NALM6 (cell line): ENCODE measurements around the genes OPTN and MCM10.

DNA sequence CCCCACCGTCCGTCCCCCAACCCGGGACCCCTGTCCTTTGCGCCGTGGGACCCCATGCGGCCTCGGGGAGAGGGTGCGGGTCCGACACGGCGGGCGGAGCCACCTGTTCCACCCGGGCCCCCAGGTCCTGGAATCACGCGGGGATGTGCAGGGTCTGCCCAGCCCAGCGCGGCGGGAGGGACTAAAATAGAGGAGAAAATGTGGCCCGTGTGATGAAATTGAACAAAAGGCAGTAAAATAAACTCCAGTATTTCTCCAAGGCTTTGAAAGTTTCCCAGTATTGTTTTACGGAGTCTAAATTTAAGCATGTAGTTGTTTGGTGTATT is 619 bp downstream of the PROSER2 start:
- PRO-cap: no peak

- PRO-cap: no peak
Measured at GRCh38 chr10:12348370-12348719, 1.0 kb upstream of the CAMK1D start.

DNA sequence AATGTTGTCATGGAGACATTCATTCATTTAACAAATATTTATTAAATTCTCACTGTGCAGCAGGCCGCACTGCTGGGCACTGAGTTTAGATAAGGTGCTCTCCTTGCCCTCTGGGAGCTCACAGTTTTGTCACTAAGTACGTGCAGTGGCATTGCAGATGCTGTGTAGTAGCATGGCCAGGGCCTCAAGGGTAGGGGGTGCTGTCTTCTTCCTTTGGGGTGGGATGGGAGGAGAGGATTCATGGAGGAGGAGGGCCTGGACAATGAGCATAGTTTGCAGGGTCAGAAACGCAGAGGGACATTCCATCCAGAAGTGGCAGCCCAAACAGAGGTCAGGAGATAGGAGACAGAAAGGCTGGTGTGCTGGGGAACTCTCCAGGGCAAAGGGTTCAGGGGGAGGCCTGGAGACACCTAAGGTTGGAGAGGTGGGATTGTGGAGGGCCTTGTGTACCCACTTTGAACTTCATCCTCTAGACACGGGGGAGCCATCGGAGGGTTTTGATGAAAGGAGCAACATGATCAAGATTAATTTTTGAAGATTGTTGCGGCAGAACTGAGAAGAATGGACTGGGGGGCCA is 207.0 kb downstream of the CAMK1D start:
- PRO-cap: no peak

GRCh38 chr10:12760786-12761359 is 240.6 kb downstream of the CCDC3 start:
- PRO-cap: no peak

DNA sequence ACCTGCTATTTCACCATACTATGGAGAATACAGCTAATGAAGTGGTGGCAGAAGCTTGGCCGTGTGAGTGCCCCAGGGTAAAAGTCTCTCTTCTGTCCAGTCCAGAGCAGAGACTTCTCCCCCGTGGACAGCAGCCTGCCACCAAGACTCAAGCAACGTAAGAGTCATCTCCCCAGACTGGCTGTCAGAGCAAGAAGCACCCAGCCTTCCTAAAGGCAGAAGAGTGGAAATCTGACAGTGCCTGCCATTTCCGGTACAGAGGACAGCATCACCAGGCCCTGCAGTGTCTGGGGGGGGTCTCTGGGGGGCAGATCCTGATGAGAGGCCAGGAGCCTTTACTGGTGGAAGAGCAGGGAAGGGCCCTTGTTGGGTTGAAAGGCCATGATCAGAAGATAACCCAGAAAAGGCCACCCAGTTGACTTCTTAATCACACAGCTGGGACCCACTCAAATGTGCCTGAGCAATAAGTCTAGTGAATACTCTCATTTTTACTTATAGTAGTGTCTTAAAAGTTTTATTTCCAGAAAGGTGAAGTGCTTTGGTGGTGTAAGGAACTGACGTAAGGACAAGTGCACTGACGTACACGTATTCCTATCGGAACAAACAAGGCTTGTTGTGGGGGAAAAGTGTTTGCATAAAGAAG is 104.6 kb downstream of the CCDC3 start:
- PRO-cap: no peak

DNA sequence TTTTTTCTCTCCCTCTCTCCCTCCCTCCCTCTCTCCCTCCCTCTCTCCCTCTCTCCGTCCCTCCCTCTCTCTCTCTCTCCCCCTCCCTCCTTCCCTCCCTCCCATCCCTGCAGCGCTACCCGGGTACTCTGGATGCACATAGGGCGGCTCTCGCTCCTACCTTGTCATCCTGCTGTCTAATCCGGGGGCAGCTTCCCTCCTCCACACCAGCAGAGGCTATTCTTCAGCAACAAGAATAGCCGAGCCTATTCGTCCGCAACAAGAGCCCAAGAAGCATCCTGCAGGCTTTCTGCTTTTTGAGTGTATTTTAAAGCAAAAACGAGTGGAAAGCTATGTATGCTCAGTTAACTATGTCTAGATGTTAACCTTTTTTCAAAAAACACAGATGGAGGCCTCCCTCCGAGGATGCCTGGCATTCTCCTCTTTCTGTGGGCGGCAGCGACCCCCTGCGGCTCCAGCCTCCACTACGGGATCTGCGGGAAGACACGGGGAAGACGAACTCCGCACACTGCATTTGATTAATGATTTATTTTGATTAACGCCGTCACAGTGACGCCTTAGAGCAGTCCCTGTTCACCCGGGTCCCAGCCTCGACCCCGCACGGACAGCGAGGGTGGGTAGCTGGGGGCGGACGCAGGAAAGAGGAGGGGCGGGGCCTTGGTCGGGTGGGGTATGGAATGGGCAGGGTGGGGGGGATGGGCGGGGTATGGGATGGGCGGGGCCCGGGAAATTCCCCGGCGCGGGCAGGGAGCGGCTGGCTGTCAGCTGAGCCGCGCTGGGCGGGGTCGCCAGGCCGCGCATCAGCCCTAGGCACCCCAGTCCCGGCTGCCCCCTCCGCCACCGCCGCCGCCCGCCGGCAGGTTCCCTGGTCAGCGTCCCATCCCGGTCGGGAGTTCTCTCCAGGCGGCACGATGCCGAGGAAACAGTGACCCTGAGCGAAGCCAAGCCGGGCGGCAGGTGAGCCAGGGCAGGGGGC is at the start of gene OPTN:
Gene OPTN (plus strand): TSS at position 818 of the 976 bp plus-strand sequence.
- PRO-cap: bidirectional peak, plus-strand start at position 104 of the sequence, minus-strand start outside the sequence; bidirectional peak, plus-strand start at position 464 of the sequence, minus-strand start at position 178 of the sequence; bidirectional peak, plus-strand start at position 761 of the sequence, minus-strand start at position 615 of the sequence

GRCh38 chr10:13109988-13110552 is 10.1 kb downstream of the OPTN start:
- PRO-cap: no peak

- PRO-cap: bidirectional peak, plus-strand start at chr10:13161562, minus-strand start at chr10:13161301
Measured at GRCh38 chr10:13161081-13161754, at the start of gene MCM10. Gene MCM10, plus strand, starts transcription at chr10:13161558.

DNA sequence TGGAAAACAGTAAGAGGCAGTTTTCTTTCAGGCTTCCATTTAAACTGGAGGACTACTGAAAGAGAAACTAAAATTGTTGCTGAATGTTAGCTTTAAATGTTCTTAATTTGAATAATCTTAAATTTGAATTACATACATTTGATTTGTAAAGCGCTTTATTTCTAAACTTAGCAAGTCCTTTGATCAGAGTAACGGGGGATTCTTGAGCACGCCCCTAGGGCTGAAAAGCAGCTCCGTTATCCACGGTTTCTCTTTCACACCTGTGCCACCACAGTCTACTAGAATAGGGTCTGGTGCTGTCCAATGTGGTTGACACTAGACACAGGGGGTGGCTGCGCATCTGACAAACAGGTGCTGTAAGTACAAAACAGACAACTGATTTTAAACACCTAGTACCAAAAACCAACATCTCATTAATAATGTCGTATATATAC is 7.5 kb downstream of the SEPHS1 start:
- PRO-cap: no peak

GRCh38 chr10:13513292-13513556 is 15.6 kb downstream of the BEND7 start:
- PRO-cap: no peak

DNA sequence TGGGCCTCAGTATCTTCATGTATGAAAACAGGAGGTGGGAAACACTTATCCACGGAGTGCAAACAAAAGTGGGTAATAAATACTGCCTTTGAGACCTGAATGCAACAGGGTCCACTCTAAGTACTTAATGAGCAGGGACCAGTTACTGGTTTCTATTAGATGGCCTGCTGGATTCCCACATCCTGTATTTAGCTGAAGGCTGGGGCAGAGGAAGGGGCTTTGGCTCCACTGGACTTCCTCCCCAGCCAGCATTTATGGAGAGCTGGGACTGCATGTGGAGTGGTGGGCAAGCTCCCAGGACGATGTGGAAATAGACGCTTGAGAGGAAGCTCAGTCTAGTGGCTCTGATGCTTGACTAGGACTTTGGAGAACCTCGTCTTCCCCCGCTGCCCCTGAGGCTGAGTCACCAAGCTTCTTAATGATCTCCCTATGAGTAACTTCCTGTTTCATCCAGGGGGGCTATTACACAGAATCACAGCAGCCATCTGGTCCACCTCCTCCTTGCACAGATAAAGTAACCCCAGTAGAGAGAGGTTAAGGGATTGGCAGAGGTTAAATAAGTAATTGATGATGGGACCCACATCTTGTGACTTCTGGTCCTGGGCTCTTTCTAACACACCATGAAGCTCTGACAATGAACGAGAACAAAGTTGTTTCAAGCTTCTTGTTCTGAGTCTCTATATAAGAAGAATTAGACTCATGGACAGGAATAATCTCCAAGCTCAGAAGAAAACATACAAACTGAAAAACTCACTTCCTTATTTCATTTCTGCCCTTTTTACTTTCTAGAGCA is 126.2 kb downstream of the PRPF18 start:
- PRO-cap: bidirectional peak, plus-strand start at position 538 of the sequence, minus-strand start at position 405 of the sequence

DNA sequence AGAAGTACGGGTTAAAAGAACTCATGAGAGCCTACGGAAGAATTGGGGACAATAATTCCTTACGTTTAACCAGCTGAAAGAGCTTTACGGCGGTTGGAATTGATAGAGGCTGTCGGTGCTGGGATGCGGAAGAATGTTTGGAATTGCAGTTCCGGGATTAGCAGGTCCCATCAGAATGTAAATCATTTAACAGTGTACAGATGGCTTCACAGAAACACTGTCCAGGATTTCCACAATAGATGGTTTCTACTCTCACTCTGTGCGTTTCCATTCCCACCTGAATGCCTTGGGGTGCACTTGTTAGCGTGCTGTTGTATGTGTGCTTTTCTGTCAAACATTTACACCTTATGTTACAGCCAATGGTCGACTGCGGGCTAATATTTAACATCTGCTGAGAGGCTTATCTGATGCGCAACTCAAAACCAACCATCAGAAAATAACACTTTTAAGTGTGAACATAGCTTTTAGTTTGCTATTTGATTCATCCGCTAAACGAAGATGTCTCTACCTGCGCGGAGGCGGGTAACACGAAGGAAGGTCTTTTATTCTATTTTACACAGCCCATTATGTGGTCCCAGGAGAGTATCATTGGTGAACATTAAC is 178.9 kb downstream of the PRPF18 start:
- PRO-cap: no peak

DNA sequence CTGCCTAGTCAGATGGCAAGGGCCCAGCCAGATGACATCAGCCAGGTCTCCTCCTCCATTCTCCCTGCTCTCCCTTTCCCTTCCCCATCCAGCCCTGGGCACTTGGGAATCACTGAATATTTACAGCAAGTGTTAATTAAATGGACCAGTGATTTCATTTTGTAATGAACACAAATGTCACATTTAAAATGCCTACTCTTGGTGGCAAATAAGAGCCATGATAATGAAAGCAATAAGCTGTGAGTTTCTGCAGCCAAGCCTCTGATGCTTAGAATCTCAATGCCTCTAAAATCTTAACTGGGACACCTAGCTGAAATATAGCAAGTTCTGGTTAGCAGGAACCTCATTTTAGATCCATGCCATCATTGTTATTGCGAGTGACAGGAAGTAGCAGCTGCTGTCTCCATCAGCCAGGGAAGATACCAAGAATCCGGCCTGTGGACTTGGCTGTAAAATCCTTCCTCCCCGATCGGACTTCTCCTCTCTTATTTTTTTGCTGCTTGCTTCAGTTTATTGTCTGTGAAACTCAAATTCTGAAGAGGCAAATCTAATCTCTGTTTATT is 202.2 kb downstream of the PRPF18 start:
- PRO-cap: no peak

DNA sequence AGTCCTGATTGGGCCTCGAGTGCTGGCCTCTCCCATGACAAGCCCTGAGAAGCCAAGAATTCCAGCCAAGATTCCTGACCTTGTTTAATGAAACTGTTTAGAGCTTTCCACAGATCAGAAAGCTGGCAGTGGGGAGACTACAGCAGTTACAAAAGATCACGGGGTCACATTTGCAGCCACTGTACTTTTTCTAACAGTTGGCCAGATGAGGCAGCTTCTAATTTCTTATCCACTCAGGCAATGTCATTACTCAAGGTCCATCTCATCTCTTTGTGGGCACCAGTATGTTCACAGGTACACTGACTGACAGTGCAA is 250.6 kb downstream of the PRPF18 start:
- PRO-cap: no peak

GRCh38 chr10:13871793-13872391 is 285.1 kb downstream of the PRPF18 start:
- PRO-cap: no peak

DNA sequence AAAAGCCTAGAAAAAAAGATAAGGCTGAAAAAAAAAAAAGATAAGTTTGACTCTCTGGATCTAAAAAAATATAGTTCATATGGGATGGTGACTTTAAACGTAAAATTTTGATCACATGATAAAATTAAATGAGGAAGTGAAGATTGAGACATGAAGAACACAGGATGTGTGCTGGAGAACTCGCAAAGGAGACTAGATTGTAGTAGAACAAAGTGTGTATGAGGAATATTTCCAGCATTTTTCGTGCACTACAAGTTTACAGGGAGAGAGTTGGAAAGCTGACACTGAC is 286.4 kb downstream of the PRPF18 start:
- PRO-cap: no peak

DNA sequence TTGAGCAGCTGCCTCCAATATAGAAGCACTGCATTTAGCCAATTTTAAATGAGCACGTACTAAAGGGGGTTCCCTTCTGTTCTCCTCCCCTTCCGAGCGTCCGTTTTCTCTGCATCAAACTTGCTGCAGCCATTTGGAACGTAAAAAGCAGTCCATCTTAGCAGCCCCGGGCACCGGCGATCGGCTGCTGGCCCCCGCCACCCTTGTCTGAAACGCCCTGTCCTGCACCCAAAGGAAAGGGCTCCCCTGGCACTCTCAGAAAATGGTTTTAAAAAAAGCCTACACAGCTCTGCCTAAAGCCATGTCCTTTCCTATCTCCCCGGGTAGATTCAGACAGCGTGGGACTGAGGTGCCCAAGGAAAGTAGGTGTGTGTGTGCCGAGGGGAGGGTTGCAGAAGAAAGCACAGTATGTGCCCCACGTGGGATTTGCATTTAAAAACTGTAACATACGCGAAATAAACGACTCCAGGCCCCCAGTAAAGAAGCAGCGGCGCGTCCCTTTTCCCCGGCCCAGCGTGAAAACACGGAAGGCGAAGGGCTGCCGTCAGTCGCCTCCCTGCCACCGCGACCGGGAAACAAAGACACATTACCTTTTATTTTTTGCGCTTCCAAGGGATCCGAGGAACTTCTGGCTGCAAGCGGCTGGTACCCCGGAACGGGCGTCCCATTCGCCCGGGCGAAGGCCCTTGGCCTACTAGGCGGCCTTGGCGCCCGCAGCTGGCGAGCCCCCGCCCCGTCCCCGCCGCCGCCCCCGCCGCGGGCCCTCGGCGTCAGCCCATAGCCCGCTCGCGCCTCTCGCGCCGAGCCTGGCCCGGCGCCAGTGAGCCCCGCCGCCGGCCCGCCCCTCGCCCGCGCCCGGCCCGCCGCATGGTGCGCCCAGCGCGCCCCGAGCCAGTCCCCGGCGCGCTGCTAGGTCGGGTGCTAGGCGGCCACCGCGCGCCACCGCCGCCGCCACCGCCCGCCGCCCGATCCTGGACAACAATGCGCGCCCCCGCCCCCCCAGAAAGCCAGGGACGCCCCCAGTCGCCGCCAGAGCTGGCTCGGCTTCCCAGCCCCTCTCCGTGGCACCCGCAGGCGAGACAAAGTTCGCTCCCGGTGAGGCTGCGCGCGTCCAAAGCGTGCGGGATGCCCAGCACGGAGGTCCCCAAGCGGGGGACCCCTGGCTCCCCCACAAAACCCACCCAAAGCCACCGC is 304.7 kb downstream of the PRPF18 start:
- PRO-cap: no peak

DNA sequence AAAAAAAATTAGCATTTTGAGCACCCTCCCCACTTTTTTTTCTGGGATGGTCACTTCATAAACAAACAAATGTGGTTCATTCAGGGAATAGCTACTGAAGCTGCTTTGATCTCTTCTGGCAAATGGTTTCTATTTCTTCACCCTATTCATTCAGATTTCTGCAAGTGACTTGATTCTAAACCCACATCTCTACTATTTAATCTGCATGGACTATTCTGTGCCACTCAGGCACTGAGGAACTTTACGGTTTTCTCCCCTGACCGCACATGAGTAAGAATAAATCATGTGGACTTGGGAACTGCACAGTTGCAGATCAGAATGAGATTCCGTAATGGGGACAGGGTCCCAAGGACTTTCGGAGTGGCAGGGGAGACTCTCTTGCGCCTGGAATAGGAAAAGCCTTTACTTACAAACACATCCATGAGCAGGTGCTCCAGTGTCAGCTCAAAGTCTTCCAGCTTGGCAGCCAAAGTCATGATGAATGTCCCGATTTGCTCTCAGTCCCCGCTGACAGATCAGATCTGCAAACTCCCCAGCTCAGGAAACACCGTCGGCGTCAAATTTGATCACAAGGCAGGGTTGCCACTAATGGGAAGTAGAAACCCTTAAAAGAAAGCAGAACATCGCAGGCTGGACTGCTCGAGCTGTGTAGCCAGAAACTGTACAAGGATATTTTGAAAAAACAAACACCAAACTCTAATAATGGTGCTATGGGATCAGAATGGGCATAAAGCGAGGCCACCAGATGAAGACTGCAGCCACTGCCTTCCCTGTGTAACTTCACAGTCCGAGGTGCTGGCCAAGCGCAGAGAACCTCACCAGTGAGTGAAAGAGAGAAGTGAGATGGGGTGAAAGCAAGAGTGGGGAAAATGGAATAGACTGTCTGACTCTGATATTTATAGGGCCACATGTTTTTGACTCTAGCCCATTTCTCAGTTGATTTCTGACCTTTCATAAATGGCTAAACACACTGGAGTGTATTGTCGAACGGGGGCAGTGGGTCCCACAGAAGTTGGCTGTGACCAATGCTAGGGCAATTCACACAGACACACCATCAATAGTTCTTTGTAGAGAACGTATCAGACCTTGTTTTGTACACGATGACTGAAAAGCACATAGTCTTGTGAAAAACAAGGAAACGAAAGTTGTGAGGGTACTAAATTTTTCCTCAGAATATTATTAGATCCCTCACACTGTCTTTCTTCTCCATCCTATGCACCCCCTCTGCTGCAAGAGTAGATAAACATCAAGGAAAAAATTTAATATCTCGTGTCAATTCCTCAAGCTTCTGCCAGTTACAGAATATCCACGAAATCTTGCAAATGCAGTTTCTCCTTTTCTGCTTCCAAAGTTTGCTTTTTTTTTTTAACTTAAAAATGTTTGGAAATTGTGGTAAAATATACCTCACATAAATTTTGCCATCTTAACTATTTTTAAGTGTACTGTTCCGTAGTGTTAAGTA is 306.2 kb downstream of the FRMD4A start:
- PRO-cap: no peak

DNA sequence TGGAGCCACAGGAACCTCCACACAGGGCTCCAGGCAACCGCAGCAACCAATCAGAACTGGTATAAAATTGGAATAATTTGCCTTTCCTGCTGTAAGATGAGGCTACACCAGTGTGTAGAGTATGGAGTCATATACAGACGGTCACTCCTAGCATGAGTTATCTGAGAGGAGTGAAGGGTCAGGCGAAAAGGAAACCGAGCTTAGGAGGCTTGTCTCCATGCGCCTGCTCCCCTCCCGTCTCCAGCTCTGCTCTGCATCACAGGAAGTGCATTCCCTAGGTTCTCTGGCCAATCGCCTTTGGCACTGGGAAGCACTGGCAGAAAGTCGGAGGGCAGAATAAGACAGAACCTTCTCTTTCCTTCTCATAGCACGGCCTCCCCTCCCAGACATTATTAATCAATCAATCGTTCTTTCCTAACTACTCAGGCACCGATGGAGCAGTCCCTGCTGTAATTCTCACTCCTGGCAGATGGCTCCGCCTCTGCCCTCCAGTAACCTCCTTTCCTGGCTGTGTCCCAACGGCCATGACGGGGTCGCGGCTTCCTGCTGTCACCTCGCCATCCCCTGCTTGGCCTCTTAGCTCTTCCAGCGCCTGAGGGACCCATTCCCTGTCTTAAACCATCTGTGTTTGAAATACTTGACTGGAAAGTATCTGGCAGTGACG is 177.1 kb downstream of the FRMD4A start:
- PRO-cap: no peak

GRCh38 chr10:14541138-14541862 is 210.6 kb upstream of the FRMD4A start:
- PRO-cap: no peak